Thoracic aorta endothelial cell (primary cell): Measurements from ENCODE around the gene CCDC85C.

- CAGE, long polyA plus RNA = no peak
Observed at GRCh38 chr14:98273169-98273611, 998.8 kb downstream of the BCL11B start.

DNA sequence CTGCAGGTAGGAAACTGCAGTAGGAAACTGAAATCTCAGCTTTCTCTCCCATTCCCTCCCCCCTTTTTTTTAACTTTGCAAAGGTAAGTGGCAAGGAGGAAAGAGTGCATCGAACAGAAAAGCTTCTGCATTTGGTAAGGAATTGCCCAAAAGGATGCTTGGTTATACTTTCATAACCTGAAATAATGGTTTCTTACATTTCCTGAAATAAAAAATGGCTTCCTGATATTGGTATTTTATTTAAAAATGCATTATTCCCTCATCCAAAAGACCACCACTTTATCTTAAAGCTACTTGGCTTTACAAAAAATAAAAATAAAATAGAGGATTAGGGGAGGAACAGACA lies 101.8 kb downstream of the BCL11B start:
- CAGE, long polyA plus RNA = no peak

GRCh38 chr14:99186831-99187469 lies 85.0 kb downstream of the BCL11B start:
- CAGE, long polyA plus RNA = no peak

- CAGE, long polyA plus RNA = no peak
Observed at GRCh38 chr14:99444956-99445425, 35.7 kb downstream of the SETD3 start.

GRCh38 chr14:99475174-99476130 lies 5.2 kb downstream of the SETD3 start:
- CAGE, long polyA plus RNA = no peak

DNA sequence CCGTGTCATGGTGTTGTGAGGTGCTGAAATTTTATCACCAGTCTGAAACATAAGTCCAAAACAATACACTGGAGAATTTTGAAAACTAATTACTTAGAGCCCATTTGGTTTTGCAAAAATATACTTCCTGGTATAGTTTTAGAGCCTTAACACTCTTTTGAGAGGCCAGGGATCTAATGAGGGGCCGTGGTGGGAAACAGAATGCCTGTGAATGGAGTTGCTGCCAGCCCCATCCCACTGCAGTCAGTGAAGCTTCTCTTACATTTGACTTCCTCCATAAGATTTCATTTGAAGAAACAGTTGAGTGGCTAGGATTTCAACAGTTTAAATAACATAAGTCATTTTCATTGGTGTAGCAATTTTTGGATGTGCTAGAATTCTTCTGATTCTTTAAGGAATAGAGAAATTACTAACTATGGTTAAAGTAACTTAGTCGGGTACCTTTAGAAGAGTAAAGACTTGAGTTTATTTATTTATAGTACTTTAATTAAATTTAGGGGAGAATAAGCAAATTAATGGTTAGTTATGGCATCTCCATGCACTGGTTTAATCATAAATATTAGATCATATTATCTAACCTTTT lies 20.5 kb downstream of the CCNK start:
- CAGE, long polyA plus RNA = no peak

DNA sequence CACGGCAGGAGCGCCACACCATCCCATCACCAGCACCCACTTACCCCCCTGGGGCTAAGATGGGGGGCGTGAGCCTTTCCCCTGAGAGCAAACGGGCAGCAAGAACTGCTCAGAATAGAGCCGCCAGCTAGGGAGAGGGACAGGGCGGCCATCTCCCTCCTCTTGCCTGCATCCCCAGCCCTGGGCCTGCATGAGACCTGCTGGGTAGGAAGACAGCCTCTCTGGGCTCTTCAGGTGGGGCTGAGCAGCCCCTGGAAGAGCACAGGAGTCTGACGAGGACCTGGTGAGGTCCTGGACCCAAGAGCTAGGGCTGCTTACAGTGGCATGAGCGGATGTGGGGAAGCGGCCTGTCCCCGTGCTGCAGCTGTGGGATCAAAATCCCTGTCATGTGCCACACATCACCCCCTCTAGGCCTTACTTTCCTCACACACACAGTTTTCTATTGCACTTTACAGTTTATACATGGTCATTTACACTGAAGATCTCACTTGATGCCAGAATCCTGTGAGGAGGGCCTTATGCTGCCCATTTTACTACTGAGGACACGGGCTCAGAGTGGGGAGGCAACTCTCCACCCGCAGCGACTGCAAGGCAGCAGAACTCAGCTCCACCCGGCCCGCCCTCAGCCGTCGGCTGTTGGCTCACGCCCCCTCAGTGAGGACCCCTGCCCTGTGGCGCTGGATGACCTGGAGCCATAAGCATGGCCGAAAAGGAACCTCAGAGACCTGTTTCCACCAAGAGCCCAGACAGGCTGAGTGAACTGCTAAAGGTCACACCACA lies 32.5 kb downstream of the CCNK start:
- CAGE, long polyA plus RNA = no peak

GRCh38 chr14:99529659-99530593 lies 48.7 kb downstream of the CCNK start:
- CAGE, long polyA plus RNA = no peak

GRCh38 chr14:99579819-99580662 lies 24.0 kb downstream of the CCDC85C start:
- CAGE, long polyA plus RNA = no peak

DNA sequence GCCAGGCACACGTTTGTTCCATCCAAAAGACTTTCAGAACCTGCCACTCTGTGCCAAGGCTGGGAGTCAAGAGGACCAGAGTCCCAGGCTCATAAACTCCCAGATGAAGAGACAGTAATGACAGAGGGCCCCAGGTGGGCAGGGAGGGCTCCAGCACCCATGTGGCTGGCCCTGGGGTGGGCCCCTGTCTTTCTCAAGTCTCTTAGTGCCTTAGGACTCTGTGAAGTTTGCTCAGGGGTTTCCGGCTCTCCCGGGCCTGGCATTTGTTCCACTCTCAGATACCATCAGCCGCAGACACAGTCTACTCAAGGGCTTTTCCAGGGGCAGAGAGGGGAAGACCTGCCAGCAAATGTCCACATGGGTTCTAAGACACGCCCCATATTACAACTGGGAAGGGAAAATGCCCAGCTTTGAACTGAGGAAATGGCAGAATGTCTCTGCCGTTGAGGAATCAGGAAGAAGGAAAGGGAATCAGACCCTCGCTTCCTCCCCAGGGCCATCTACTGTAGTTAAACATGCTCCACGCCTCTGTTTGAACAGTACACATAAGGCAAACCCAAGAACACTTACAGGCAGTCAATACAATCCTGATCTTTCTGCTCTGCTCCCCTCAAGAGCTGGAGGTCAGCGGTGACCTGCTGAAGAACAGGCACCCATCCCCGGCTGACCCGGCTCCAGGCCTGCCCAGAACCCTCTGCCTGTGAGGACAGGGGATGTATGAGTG lies 7.9 kb downstream of the CCDC85C start:
- CAGE, long polyA plus RNA = no peak

DNA sequence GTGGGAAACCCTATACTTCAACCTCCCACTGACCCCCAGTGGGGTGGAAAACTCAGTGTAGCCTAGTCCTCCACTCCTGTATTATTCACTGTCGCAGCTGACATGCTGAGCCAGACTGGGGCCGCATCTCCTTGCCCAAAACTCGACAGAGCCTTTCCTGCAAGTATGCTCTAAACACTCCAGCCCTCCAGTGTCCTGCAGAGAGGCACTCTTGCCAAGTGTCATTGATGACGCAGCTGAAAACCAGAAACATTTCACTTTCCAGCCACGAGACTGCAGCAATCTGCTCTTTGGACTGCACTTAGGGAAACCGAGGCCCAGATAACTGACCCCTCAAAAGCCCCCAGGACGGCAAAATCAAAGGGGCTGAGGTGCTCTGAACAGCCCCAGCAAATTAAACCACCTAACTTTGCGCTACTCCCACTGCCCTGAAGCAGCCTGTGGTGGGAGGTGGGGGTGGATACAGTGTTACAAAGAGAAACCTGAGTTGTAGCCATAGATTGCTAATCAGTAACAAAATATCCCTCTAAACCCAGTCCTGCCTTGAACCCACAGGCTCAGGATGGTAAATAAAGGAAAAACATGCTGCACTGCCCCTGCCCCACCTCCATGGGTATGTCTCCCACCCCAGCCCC lies 2.6 kb downstream of the CCDC85C start:
- CAGE, long polyA plus RNA = no peak

DNA sequence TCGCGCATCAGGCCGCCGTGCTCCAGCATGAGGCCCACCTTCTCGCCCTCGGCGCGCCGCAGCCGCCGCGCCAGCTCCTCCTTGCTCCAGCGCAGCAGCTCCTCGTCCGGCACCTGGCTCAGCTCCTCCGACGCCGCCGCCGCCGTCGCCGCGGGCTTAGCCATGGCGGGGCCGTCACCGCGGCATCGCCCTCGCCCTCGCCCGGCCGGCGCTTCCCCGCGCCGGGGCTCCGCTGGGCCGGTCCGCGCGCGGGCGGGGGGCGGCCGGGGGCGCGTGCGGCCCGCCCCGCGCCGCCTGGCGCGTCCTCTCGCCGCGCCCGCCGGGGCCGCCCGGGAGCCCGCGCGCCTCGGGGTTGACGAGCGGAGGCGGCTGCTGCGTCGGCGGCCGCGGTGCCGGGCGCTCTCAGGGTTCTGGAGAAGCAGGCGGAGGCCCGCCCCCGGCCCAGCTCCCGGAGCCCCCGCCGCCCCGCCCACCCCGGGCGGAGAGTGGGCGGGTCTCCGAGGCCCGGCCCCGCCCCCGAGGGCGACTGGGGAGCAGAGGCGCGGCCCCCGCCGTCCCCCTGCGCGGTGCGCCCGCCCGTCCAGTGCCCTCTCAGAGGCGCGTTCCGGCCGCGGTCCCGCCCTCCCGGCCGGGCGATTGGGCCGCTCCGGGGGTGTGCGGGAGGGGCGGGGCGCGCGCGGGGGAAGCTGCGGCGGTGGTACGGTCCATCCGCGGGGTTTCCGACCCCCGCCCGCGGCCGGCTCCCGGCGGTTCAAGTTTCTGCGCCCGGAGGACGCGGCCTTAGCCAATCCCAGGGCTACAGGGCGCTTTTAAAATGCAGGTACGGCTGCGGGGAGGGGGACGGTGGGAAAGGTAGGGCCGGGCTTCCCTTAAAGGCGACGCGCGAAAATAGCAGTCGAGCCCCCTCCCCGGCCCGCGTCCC lies at the start of gene CCDC85C:
CCDC85C (minus strand) TSS at position 412 of the 922 bp plus-strand sequence.
- CAGE, long polyA plus RNA = no peak

DNA sequence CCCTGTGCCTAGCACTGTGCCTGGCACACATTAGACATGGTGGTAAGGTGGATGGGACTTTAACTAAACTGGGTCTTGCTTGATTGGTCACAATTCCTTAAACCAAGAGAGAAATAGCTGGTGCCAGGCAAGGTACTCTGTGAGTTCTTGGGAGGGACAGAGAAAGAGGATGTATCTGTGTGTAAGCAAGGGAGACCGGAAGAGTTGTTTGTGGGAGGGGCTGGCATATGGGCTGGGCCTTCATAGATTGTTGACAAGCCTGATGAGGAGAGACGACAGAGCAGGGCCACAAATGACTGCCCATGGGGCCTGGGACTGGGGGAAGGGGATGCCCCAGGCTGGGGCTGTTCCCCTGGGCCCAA lies 11.6 kb upstream of the CYP46A1 start:
- CAGE, long polyA plus RNA = no peak

- CAGE, long polyA plus RNA = no peak
Observed at GRCh38 chr14:99809325-99810330, 16.4 kb downstream of the EML1 start.

DNA sequence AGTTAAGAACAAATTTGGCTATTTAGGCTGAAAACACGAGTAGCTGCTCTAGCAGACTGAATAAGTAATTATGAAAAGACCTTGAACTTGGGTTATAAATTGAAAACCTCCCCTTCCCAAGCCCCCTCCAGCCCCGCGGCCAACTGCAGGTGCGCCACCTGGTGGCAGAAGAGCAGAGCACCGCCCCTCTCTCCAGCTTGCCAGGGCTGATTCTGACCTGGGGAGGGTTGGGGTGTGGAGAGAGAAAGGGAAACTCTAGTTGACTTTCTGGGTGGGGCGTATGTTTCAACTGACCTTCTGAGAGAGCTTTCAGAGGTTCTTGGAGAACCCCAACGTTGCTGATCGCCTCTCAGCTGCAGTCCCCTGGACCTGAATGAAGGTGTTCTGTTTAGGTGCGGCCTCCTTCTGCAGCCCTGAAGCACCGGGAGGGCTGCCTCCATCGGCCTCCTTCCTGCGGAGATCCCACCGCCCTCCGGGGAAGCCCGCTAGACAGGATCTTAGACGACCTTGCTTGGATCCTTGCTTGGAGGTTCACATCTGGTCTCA lies 118.2 kb upstream of the EVL start:
- CAGE, long polyA plus RNA = no peak

- CAGE, long polyA plus RNA = no peak
Observed at GRCh38 chr14:100058805-100059242, 6.4 kb upstream of the EVL start.

DNA sequence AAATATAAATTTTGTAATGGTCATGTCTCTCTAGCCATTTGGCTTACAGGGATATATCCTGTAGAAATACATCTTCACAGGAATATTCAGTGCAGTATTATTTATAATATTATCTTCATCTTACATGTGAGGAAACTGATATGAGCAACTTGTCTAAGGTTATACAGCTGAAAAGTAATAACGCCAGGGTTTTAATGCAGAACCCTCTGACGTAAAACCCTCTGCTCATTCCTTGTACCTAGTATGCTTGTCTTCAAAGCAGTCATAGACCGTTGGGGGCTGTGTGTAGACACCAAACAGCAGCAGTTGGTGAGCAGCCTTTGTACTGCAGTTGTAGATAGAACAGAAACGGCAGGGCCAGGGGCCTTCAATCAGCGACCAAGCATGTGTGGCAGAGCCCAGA lies 28.0 kb downstream of the EVL start:
- CAGE, long polyA plus RNA = no peak

DNA sequence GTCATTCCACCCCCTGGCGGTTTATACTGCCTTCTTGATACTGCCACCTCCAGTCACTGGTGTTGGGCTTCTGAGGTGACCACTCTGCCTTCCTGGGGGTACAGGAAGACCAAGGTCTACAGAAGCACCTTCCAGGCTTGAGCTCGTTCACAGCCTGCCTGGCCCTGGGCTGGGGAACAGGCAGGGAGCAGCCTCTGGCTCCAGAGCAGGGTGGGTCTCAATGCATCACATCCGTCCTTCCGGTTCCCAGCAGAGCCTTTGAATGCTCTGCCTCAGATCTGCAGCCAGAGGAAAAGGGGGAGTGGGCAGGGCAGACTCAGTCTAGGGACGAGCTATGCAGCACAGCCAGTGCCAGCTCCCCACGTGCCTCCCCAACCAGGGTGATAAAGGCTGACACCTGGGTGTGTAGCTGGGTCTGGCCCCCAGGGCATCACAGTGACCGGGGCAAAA lies 17.3 kb downstream of the DEGS2 start:
- CAGE, long polyA plus RNA = no peak

GRCh38 chr14:100144095-100144825 lies 15.2 kb downstream of the DEGS2 start:
- CAGE, long polyA plus RNA = no peak

GRCh38 chr14:100155166-100156501 lies 3.8 kb downstream of the DEGS2 start:
- CAGE, long polyA plus RNA = no peak